ENCODE results near the gene GOLGA6A.

GRCh38 chr15:72492999-72493779, 19.1 kb downstream of the ARIH1 start:
- PRO-cap, 4 experiments = no peak in any of the 4 experiments
- RAMPAGE, long total RNA, 2 experiments = no peak in any of the 2 experiments
- RRBS = no CpG with 5 or more reads among the region's 3 CpGs

GRCh38 chr15:72550769-72551541, 76.8 kb downstream of the ARIH1 start:
- PRO-cap, 4 experiments = no peak in any of the 4 experiments
- RAMPAGE, long total RNA, 2 experiments = no peak in any of the 2 experiments
- RRBS = no CpG with 5 or more reads among the region's 8 CpGs

- PRO-cap, 4 experiments = no peak in any of the 4 experiments
- RAMPAGE, long total RNA, 2 experiments = start-site peak on the plus strand in 1 of 2 experiments, at chr15:72580611-72581030 at its widest, 41 reads per replicate
- RRBS = no CpG with 5 or more reads among the region's 6 CpGs
Observed at GRCh38 chr15:72580524-72581139, 73.9 kb upstream of the GOLGA6B start.

DNA sequence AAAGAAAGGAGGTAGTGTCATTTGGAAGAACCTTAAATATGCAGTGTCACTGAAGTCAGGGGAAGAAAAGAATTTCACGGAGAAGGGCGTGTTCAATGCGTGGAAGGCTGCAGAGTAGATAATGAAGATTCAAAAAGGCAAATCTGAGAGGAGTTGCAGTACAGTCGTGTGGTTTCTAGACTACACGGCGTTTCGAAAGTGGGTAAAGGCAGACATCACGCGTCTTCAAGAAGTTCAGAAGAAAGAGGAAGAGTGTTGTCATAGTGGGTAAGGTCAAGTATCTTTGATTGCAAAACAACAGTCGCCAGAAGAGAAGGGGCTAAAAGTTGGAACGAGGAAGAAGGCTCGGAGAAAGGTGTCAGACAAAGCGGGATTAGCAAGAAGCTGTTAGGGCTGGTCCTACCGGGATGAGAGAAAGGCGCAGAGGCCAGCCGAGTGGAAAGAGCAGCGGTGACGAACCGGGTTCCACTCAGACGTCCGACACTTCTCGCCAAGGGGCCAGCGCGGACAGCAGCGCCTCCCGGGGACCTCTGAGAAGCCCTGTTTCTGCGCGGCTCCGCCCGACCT, 632 bp downstream of the ADPGK start:
- PRO-cap, 4 experiments = peak in 4 of 4 experiments; most common plus-strand start position 472 of the sequence (in 2)
- RAMPAGE, long total RNA, 2 experiments = no peak in any of the 2 experiments
- RRBS = 2% methylated on average over 15 of the region's 30 CpGs

DNA sequence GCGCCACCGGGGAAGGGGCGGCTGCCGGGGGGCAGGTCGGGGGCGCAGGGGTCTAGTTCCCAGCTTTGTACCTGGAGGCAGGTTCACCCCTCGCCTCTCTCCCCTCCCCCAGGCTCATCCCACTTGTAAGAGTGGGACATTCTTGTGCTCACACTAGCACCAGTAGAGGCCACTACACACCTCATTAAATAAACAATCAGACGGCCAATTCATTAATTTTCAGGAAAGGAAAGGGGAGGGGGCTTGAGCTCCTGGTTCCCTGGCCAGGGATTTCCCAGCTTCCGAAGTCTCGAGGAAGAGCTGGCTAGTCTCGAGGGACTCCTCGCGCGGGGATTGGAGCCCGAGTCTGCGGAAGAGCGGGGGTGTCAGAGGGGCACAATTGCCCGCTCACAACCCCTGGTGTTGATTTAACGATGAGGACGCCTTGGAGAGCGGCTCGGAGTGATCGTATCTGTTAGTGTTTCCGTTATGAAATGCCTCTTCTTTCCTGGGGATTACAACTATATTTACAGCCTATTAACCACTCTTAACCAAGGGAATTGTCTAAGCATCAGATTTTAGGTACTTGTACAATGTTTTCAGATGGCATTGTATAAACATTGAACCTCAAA, 826 bp downstream of the NEO1 start:
- PRO-cap, 4 experiments = peak in 4 of 4 experiments; most common plus-strand start position 405 of the sequence (in 4); most common minus-strand start position 98 of the sequence (in 2)
- RAMPAGE, long total RNA, 2 experiments = no peak in any of the 2 experiments
- RRBS = 10% methylated on average over 2 of the region's 24 CpGs

DNA sequence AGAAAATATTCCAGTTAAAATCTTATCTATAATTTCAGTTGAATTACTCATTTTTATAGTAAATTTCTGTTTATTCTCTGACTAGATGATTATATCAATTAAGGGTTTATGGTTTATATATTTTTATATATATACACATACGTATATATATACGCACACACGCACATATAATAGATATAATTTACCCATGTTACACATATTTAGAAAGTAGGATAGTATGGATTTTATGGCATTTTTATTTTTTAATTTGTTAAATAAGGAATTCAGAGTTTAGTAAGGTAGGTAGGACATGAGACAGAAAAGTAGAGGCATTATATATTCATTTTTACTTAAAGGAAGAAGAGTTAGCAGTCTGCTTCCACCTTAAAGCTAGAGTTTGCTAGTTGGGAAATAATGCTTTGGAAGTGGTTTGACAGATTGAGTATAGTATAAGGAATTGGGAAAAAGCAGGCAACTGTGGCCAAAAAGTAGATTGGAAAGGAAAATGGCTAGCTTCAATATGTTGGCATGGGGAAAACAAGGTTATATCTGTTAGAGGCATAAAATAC, 17.3 kb downstream of the NEO1 start:
- PRO-cap, 4 experiments = no peak in any of the 4 experiments
- RAMPAGE, long total RNA, 2 experiments = no peak in any of the 2 experiments
- RRBS = no CpG with 5 or more reads among the region's 3 CpGs

DNA sequence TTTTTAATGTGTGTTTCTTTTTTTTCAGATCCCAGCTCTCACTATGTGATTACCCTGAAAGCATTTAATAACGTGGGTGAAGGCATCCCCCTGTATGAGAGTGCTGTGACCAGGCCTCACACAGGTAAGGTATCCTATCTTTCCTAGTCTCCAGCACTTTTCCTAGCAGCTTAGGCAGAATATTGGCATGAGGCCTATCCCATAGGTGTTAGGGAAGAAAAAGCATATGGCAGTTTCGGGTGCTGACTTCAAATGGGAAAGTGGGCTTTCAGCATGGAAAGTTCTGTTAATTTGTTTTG, 102.5 kb downstream of the HCN4 start:
- PRO-cap, 4 experiments = no peak in any of the 4 experiments
- RAMPAGE, long total RNA, 2 experiments = no peak in any of the 2 experiments
- RRBS = no CpG with 5 or more reads among the region's 2 CpGs

DNA sequence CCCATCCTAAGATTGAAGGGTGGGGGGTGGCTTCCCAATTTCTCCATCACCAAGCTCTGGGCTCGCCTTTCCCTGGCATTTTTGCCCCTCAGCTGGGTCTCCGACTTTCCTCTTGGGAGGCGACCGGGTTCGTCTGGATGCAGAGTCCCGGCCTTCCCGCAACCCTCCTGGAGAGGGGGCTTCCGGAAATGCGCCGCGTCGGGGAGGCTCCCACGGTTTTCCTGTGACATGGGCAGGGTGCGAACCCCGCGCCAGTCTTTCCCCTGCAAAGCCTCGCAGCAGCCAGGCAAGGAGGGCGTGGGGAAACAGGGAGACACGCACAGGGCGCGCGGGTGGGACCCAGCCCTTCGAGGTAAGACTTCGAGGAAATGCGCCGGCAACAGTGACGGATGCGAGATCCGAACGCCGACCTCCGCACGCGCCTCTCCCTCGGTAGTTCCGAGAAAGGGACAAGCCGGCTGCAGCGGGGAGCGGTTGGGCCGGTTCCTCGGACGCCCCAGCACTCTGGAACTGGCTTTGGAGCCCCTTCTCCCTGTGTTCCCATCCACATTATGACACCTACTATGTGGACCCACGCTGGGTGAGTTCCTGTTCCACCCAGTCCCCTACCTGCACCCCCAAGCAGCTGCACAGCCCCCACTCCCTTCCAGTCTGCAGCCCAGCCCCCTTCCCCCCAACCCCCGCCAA, 566 bp upstream of the HCN4 start:
- PRO-cap, 4 experiments = peak in 2 of 4 experiments; most common plus-strand start position 456 of the sequence (in 2)
- RAMPAGE, long total RNA, 2 experiments = no peak in any of the 2 experiments
- RRBS = 3% methylated on average over 11 of the region's 44 CpGs

DNA sequence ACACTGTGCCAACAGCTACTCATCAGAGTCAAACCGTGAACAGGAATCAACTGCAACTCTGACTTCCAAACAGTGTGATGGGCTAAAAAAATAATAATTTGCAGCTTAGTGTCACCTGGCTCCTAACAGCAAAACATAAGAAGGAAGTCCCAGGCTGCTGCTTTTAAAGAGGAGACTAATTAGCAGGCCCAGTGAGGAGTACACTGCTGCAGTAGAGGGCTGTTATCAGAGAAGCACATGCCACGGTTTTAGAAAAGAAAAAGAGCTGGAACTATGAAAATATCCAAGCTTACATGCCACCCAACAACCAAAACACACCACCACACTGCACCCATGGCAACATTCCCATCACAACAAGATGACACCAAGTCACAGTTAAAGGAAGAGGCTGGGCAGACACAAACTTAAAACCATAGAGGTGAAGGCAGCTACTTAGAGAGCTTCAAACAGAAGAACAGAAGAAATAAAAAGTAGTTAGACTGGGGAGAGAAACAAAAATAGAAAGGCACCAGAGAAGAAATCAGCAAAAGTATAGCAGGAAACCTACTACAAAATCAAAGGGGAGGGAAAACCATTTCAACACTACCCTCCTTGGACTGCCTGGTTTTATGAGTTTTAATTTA, 37.0 kb downstream of the NPTN start:
- PRO-cap, 4 experiments = no peak in any of the 4 experiments
- RAMPAGE, long total RNA, 2 experiments = no peak in any of the 2 experiments
- RRBS = no CpG with 5 or more reads among the region's 2 CpGs

GRCh38 chr15:73742939-73743348, 10.2 kb downstream of the INSYN1 start:
- PRO-cap, 4 experiments = no peak in any of the 4 experiments
- RAMPAGE, long total RNA, 2 experiments = no peak in any of the 2 experiments
- RRBS = no CpG with 5 or more reads among the region's 1 CpG

DNA sequence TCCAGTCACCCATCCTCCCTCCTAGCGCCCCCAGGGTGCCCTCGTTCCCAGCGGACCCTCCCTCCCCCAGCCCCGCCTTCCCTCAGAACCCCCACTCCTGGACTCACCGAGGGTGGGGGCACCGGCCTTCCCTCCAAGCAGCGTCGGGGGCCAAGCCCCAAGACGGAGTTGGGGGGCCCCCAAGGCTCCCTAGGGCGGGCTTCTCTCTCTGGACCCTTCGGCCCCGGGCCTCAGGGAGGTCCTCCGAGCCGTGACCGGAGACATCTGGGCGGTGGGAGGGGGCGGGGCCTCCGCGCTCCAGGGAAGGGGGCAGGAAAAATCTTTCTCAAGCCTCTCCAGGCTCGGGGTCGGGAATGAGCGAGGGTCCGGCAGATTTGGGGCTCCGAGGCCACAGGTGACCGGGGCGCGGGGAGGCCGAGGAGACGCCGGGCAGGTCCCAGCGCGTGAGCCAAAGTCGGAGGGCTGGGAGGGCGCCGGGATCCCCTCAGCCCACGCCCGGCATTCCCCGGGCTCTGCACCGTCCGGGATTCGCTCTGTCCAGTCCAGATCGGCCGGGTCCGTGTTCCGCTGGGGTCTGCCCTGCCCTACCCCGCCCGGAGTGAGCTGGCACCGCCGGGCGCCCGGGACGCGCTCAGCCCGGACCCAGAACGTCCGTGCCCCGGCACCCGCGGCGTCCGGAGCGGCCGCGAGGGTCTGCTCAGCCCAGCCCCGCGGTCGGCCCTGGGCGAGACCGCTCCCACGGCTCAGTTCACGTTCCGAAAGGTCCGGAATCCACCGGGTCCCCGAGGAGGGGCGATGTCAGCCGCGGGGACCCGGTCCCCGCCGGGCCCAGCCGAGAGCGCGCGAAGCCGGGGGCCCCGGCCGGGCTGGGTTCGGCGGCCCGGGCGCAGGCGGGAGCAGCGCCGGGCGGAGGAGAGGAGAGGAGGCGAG, 883 bp downstream of the INSYN1 start:
- PRO-cap, 4 experiments = peak in 2 of 4 experiments; most common plus-strand start position 328 of the sequence (in 1)
- RAMPAGE, long total RNA, 2 experiments = no peak in any of the 2 experiments
- RRBS = 2% methylated on average over 43 of the region's 97 CpGs

DNA sequence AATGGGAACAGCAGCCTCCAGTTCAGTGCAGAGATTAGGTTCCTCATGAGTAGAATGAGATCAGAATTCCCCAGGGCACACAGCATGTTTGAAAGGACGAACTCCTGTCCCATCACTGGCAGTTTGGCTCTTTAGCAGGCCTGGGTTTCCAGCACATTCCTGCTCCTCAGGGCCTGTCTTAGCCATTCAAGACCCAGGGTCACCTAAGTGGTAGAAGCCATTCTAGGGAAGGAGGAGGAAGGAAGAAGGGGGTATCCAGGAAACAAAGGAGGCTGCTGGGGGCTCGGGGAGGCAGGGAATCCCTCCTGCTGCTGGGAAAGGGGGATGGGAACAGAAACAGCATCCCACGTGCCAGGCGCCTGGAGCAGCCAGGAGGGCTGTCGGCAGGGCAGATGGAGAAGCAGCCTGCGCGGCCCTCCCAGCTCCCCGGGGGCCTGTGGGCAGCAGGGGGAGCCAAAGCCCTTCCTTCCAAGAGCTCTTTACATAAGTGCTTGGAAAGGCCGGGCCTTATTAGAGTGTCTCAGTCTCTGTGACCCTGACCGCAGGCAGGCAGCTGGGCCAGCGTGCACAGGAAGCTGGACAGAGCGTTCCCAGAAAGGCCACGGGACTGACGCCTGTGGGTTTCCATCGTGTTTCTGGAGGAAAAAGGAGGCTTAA, 24.7 kb downstream of the LOXL1 start:
- PRO-cap, 4 experiments = peak in 4 of 4 experiments; most common plus-strand start position 582 of the sequence (in 4); most common minus-strand start position 428 of the sequence (in 1)
- RAMPAGE, long total RNA, 2 experiments = no peak in any of the 2 experiments
- RRBS = 5% methylated on average over 2 of the region's 15 CpGs

DNA sequence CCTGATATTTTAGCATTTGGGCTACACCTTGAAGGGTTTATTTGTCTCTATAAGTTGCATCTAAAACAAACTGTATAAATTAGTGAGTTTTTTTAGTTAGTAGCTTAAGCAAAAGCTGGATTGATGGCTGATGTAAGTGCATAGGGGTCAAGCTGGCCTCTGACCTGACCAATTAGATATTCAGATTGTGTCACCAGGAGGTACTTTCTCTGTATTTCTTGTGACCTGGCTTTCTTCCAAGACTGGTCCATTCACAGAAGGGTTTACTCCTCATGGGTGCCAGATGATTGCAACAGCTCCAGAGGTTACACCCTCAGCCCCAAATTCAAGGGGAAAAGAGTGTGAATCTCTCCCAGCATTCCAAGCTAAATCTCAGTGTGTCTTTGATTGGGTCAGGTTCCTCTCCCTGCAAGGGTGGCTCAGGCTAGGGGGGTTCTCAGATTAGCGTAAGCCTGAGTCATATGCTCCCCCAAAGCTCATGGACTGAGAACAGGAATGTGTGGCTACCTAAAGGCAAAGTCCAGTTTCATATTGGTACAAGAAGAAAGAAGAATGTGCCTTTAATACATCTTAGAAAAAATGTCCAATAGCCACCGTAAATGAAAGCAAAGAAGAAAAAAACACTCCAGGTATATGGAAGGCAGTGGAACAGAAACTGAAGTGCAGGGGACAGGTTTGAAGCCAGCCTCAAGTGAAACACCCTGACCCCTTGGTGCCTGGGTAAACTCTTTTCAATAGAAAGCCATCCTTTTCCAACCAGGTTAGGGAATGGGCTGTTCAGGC, 16.5 kb downstream of the PML start:
- PRO-cap, 4 experiments = no peak in any of the 4 experiments
- RAMPAGE, long total RNA, 2 experiments = no peak in any of the 2 experiments
- RRBS = no CpG with 5 or more reads among the region's 2 CpGs

GRCh38 chr15:74082269-74082746, at the start of gene GOLGA6A:
GOLGA6A (minus strand) TSS chr15:74082550.
- PRO-cap, 4 experiments = no peak in any of the 4 experiments
- RAMPAGE, long total RNA, 2 experiments = no peak in any of the 2 experiments
- RRBS = no CpG with 5 or more reads among the region's 9 CpGs

GRCh38 chr15:74250953-74251797, 15.0 kb downstream of the CCDC33 start:
- PRO-cap, 4 experiments = peak in 2 of 4 experiments; most common plus-strand start chr15:74251359 (in 1); most common minus-strand start chr15:74251154 (in 2)
- RAMPAGE, long total RNA, 2 experiments = no peak in any of the 2 experiments
- RRBS = no CpG with 5 or more reads among the region's 5 CpGs

DNA sequence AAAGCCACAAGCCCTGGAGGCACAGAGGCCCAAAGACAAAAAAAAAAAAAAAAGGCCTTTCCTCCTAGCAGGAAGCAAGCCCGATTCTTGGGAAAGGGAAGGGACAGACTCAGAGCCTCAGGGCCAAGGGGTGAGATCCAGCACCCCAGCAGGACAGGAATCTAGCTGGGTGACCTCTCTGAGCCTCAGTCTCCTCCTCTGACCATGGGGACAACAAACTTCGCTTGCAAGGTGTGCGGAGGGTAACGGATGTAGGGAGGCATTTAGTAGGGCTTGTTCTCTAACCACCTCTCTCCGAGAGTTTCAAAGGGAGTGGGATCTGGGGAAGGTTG, 2.2 kb downstream of the CYP11A1 start:
- PRO-cap, 4 experiments = no peak in any of the 4 experiments
- RAMPAGE, long total RNA, 2 experiments = no peak in any of the 2 experiments
- RRBS = no CpG with 5 or more reads among the region's 5 CpGs

GRCh38 chr15:74369002-74369518, 1.6 kb upstream of the CYP11A1 start:
- PRO-cap, 4 experiments = no peak in any of the 4 experiments
- RAMPAGE, long total RNA, 2 experiments = no peak in any of the 2 experiments
- RRBS = no CpG with 5 or more reads among the region's 6 CpGs

- PRO-cap, 4 experiments = peak in 1 of 4 experiments; most common plus-strand start chr15:74373839 (in 1)
- RAMPAGE, long total RNA, 2 experiments = no peak in any of the 2 experiments
- RRBS = 2% methylated on average over 14 of the region's 30 CpGs
Observed at GRCh38 chr15:74373361-74374084, 6.1 kb upstream of the CYP11A1 start.

GRCh38 chr15:74374198-74375043, 7.0 kb upstream of the CYP11A1 start:
- PRO-cap, 4 experiments = peak in 1 of 4 experiments; most common plus-strand start chr15:74374544 (in 1); most common minus-strand start chr15:74374378 (in 1)
- RAMPAGE, long total RNA, 2 experiments = no peak in any of the 2 experiments
- RRBS = 1% methylated on average over 19 of the region's 48 CpGs

DNA sequence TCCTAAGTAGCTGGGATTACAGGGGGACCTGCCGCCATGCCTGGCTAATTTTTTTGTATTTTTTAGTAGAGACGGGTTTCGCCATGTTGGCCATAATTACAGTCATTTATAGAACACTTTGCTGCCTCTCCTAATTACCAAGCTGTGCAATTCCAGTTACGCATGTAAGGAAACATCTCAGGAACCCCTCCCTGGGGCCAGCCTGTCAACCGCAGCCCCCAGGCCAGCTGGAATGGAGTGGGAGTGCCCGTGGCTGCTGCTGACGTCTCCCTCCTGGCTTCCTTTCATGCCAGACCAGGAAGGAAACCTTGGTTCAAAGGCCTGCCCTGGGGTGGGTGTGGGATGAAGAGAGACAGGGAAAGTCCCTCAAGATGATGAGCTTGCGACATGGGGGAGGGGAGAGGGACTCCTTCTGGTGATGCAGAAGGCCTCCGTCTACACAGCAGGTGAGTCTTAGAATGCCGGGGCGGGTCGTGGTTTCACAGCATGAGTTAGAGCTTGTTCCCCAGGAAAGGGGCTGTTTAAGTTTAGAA, 11.4 kb upstream of the CYP11A1 start:
- PRO-cap, 4 experiments = no peak in any of the 4 experiments
- RAMPAGE, long total RNA, 2 experiments = no peak in any of the 2 experiments
- RRBS = 27% methylated on average over 3 of the region's 12 CpGs